SK-N-DZ (cell line): Measurements from ENCODE around the genes HTATIP2 and LUZP2.

RAMPAGE:
- cytosol, long total RNA = no peak
- nucleus, long total RNA = no peak
Observed at GRCh38 chr11:18365702-18366246, 28.6 kb upstream of the LDHA start.

DNA sequence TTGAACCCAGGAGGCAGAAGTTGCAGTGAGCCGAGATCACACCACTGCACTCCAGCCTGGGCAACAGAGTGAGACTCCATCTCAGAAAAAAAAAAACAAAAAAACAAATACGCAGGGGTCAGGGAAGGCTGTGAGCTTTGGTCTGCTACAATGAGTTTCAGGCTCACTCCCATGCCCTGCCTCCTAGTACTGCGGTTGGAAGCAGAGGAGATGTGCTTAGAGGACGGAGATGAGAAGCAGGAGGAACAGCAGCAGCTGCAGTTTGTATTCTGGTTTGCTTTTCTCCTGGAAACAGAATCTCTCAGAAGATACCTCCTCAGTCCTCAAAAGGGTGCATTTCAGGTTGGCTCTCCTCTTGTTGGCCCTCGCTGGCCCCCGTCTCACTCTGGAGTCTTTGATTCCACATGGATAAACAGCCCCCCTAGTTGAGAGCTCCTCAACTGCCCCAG is 11.7 kb upstream of the LDHA start:
RAMPAGE:
- cytosol, long total RNA = no peak
- nucleus, long total RNA = no peak

DNA sequence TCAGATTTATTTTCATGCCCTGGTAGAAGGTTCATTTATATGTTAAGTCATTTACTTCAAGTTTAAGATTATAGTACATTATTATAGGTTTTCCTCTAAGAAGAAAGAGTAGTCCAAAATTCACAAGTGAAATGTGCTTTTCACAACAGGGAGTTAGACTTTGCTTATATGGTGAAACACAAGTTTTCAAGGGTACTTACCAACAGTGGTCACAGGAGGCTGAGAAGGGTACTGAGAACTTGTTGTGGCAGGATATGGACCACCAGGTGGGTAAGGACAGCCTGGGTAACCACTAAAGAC is 24.5 kb downstream of the TSG101 start:
RAMPAGE:
- cytosol, long total RNA = no peak
- nucleus, long total RNA = no peak

DNA sequence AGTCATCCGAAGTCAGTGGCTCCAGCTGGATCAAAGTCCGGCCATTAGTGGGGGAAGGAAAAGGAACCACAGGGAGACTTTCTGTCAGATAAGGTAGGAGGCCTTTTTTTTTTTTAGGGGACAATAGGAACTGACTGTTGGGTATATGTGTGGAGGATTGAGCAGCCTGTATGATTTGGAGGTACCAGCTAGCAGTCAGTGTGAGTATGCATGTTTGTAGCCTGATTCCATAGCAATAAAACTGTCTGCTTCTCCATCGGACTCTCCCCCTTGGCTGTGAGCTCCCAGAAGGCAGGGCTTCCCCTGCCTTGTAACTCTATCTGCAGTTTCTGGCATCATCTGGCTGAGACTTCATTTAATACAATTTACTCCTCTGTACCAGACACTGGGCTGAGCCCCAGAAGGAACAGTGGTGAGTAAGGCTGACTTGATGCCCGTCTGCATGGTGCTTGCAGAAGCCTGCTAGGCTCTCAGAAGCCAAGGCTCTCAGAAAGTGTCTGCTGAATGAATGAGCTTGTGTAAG is 5.7 kb downstream of the IGSF22 start:
RAMPAGE:
- cytosol, long total RNA = no peak
- nucleus, long total RNA = no peak

DNA sequence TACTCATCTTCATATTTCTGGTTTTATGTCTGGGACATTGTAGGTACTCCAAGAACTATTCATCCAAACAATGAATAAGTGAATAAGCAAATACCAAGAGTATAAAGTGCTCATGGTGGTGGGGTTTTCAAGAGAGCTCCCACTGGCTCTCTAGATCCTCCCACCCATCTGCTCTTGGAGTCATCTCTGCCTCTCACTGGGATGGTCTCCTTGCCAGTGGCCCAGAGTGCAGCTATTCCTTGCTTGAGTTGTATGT is 126.6 kb upstream of the E2F8 start:
RAMPAGE:
- cytosol, long total RNA = no peak
- nucleus, long total RNA = no peak

RAMPAGE:
- cytosol, long total RNA = no peak
- nucleus, long total RNA = no peak
Observed at GRCh38 chr11:19577303-19578566, 134.9 kb upstream of the NAV2 start.

DNA sequence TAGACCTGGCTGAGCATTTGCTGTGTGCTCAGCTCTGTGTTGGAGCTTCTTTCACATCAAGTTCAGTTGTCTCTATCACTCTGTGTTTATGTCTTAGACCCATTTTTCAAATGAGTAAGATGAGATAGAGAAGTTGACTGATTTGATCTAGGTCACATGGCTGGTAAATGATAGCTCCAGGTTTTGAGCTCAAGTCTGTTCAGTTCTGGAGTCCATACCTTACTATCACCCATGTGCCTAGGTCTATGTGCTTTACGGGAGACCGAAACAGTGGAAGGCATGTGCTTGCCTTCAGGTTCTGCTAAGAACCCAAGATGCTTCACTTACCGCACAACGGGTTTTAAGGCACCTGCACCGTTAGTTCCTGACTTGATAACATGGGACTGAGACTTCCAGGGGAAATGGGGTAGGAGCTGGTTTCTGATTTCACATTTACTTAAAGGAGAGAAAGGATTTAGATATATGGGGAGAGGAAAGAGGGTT is 20.6 kb downstream of the NAV2 start:
RAMPAGE:
- cytosol, long total RNA = no peak
- nucleus, long total RNA = no peak

DNA sequence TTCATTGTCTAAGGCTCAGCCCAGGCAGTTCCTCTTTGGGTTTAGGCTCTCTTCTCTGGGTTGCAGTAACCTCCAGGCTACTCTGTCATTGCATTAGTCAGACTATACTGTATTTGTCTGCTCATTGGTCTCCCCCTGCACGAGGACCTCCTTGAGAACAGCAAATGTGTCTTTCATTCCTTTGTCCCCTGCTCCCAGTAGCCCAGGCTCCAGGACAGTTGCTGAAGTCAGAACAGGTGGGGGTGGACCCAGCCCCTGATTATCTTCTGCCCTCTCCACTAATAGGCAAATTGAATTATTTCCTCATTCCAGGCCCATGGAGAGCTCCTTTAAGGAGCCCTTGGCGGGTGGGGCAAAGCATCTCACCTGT is 40.8 kb downstream of the NAV2 start:
RAMPAGE:
- cytosol, long total RNA = no peak
- nucleus, long total RNA = no peak

DNA sequence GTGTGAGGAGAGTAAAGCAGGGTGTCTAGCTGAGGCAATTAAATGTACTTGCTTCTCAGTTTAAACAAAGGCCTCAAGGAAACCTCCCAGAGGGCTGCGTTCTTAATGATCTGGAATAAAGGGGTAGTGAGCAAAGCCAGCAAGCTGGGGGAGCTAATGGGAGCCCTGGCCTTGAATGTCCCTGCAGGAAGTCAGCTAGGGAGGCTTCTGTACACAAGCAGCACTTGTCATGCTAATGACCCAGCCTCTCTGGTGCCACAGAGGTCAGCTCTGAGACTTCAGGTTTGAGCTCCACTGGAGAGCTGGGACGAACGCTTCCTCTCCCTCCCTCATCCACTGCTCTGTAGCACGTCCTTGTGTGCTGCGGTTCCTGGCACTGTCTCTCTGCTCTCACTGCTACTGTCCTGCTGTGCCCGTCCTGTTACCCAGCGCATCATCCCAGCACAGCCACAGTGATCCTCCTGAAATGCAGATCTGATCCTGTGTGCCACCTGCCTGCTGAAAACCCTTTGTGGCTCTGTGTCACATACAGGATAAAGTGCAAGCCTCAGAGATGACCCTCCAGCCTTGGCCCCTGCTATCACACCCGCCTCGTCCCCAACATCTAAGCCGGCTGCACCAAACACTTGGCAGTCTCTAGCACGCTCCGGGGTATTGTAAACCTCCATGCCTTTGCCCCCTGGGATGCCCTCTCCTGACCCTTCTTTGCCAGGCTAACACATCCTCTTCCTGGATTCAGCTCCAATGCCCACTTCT is 159.6 kb downstream of the DBX1 start:
RAMPAGE:
- cytosol, long total RNA = no peak
- nucleus, long total RNA = no peak

DNA sequence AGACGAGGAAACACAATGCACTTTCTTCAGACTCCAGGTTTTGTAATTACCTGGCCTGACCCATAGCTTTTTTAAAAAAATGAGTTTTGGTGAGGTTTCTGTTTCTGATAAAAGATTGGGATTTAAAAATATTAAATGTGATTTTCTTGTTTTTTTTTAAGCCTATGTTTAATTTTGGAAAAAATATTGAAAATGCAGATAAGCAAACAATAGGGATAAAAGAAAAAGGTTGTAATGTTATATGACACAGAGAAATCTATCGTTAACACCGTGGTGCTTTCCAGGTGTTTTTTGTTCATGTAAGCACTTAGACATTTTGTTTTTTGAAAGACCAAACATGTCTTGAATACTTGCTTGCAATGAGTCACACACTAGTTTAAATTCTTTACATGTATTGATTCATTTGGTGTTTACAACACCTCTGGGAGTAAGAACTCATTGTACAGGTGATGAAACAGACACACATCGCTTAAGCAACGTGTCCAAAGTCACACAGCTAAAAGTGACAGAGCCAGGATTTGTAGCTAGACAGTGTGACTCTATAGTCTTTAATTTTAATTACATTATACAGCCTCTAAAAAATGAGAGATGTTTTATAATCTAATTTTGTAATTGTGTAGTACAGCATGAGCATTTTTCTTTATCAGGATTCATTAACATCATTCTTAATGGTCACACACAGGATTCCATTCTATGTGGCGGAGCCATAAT is 149.0 kb downstream of the DBX1 start:
RAMPAGE:
- cytosol, long total RNA = no peak
- nucleus, long total RNA = no peak

DNA sequence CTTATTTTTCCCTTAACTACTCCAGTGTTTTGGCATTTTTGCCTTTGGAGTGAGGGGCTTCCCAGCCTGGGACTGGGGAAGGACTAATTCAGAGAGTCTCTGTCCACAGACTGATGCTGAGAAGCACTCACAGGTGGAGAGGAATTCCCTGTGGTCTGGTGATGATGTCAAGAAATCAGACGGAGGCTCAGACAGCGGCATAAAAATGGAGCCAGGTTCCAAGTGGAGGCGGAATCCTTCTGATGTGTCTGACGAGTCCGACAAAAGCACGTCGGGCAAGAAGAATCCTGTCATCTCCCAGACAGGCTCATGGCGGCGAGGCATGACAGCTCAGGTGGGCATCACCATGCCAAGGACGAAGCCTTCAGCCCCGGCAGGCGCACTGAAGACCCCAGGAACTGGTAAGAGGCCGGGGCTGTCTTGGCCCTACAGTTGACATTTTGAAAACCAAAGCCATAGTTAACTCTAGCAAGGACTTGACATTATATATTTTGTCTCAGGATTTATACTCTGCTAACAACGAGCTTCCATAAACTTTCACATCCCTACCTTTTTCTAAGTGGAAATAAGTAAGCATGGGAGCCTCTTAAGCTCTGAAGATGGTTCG is 116.3 kb downstream of the DBX1 start:
RAMPAGE:
- cytosol, long total RNA = no peak
- nucleus, long total RNA = no peak

GRCh38 chr11:20363423-20364730 is at the start of gene HTATIP2:
TSS of gene HTATIP2 (plus strand) at chr11:20363714.
RAMPAGE:
- cytosol, long total RNA = no peak
- nucleus, long total RNA = no peak

RAMPAGE:
- cytosol, long total RNA = no peak
- nucleus, long total RNA = no peak
Observed at GRCh38 chr11:20388498-20388949, 1.0 kb downstream of the PRMT3 start.

GRCh38 chr11:21476810-21477009 is 716.2 kb upstream of the ANO5 start:
RAMPAGE:
- cytosol, long total RNA = no peak
- nucleus, long total RNA = no peak

DNA sequence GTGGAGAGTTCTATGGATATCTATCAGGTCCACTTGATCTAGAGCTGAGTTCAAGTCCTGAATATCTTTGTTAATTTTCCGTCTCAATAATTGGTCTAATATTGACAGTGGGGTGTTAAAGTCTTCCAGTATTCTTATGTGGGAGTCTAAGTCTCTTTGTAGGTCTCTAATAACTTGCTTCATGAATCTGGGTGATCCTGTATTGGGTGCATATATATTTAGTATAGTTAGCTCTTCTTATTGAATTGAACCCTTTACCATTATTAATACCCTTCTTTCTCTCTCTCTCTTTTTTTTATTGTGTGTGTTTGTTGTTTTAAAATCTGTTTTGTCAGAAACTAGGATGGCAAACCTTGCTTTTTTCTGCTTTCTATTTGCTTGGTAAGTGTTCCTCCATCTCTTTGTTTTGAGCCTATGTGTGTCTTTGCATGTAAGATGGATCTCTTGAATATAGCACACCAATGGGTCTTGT is 45.0 kb upstream of the ANO5 start:
RAMPAGE:
- cytosol, long total RNA = no peak
- nucleus, long total RNA = no peak

RAMPAGE:
- cytosol, long total RNA = no peak
- nucleus, long total RNA = no peak
Observed at GRCh38 chr11:22192256-22192762, 576 bp upstream of the ANO5 start.

RAMPAGE:
- cytosol, long total RNA = no peak
- nucleus, long total RNA = no peak
Observed at GRCh38 chr11:22666194-22666422, 303 bp upstream of the GAS2 start.

RAMPAGE:
- cytosol, long total RNA = no peak
- nucleus, long total RNA = no peak
Observed at GRCh38 chr11:22674448-22675176, 8.2 kb downstream of the GAS2 start.

DNA sequence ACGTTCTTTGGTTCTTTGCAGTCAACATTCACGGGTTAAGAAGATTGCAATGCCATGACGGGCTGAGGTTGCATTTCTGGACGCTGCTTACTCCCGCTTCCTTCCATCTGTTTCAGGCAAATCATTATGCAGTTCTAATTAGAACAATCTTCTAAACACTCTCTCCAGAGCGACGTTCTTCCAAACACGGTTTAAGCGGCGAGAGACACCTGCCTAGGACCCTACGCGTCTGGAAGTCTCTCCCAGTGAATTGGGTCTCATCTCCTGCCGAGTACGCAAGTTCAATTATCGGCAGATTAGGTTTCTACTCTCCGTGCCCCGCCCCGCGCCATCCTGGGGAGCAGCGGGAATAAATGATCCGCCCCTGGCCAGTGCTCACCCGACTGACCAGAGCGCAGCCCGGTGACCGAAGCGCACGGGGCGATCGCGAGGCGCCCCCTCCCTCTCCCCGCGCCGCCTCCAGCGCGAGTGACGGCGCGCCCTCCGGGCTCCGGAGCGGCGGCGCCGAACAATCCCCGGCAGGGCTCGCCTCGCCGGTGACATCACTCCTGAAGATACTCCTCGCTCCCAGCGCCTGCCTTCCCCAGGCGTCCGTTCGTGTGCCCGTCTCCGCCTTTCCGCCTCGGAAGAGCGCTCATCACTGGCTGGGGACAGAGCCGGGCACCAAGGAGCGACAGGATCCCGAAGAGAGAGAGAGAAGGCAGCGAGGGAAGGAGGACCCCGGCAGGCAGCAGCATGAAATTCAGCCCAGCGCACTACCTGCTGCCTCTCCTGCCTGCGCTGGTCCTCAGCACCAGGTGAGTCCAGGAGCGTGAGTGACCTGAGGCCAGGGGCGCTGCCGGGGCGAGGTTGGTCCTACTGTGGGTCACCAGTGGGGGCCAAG is at the start of gene LUZP2:
Gene LUZP2 (plus strand): TSS at position 545 of the 883 bp plus-strand sequence.
RAMPAGE:
- cytosol, long total RNA = no peak
- nucleus, long total RNA = start-site peak on the plus strand centred at position 500 of the sequence, 99 bp wide, 55 and 20 reads in 2 replicates

GRCh38 chr11:26188521-26189100 is 143.3 kb upstream of the ANO3 start:
RAMPAGE:
- cytosol, long total RNA = no peak
- nucleus, long total RNA = no peak